HEK293 (cell line): Measurements from ENCODE around the gene AKAP5.

GRCh38 chr14:61642299-61642649 lies 53.0 kb upstream of the HIF1A start:
- PRO-cap, result no peak
- RRBS, 2 experiments, result no CpG with 5 or more reads among the region's 5 CpGs

DNA sequence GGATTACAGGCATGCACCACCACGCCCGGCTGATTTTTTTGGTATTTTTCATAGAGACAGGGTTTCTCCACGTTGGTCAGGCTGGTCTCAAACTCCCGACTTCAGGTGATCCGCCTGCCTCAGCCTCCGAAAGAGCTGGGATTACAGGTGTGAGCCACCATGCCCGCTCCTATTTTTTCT lies 20.8 kb upstream of the SNAPC1 start:
- PRO-cap, result no peak
- RRBS, 2 experiments, result no CpG with 5 or more reads among the region's 7 CpGs

GRCh38 chr14:61750875-61751851 lies 11.1 kb upstream of the SNAPC1 start:
- PRO-cap, result bidirectional peak, plus-strand start at chr14:61751194, minus-strand start at chr14:61751070
- RRBS, 2 experiments, result under 1 to 4% methylated on average over 15 of the region's 57 CpGs

DNA sequence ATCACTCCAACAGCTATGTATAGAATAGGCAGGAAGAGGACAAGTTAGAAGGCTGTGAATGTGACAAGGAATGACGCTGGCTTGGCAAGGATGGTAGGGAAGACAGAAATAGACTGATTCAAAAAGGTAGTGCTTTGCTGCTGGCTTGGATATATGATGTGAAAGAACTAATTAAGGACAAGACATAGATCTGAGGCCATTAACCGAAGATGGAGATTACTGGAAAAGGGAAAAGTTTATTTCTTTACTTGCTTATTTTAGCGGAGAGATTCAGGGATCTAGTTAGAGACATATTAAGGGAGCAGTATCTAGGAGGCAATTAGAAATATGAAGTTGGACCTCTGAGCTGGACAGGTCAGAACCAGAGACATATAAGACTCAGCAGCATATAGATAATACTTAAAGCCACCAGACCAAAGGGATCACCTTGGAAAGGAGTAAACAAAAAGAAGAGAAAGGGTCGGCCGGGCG lies 105.3 kb upstream of the GPHB5 start:
- PRO-cap, result unidirectional peak, plus-strand start at position 265 of the sequence
- RRBS, 2 experiments, result no CpG with 5 or more reads among the region's 6 CpGs

GRCh38 chr14:63437849-63438433 lies 105.2 kb downstream of the PPP2R5E start:
- PRO-cap, result no peak

DNA sequence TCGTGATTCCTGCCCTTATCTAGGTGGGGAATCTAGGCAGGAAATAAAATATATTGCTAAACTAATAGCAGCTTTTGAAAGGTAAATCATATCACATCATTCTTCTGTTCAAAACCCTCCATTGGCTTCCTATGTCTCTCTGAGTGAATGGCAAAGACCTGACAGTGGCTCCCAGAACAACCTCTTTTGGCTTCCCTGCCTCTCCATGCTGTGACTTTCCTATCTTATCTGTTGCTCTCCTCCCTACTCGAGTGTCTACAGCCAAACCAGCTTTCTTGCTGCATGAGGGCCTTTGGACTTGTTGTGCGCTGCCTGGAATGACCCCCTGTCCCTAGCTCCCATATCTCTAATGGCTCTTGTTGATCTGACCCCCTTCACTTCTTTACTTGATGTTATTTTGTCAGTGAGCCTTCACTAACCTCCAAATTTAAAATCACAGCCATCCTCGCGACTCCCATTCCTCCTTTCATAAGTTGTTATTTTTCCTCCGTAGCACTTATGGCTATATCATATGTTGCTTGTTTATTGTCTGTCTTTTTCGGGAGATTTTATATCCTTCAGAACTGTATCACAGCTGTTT lies 2.5 kb downstream of the SYNE2 start:
- PRO-cap, result no peak
- RRBS, 2 experiments, result no CpG with 5 or more reads among the region's 7 CpGs

GRCh38 chr14:63857351-63858118 lies 4.7 kb downstream of the SYNE2 start:
- PRO-cap, result no peak
- RRBS, 2 experiments, result no CpG with 5 or more reads among the region's 4 CpGs

DNA sequence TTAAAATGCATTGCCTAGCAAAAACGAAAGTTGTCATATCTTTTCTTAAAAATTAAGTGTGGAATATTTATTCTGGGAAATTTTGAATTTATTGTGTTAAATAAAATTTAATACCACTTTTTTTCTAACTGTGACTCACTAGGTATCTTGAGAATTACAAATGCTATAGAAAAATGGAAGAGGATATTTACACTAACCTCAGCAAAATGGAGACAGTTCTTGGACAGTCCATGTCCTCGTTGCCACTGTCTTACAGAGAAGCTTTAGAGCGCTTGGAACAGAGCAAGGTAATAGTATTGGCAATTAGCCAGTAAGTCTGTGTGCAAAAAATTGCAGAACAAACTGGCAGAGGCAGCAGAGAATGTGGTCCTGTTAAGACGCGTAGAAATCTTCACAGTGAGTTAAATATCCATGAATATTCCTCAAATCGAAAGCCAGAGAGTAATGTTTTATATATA lies 209.8 kb downstream of the SYNE2 start:
- PRO-cap, result no peak
- RRBS, 2 experiments, result no CpG with 5 or more reads among the region's 6 CpGs

- PRO-cap, result bidirectional peak, plus-strand start at chr14:64388819, minus-strand start at chr14:64388791
- RRBS, 2 experiments, result 2 to 5% methylated on average over 4 of the region's 15 CpGs
Measured at GRCh38 chr14:64388490-64388962, 373 bp downstream of the MTHFD1 start.

- PRO-cap, result no peak
- RRBS, 2 experiments, result no CpG with 5 or more reads among the region's 5 CpGs
Measured at GRCh38 chr14:64427271-64427610, 38.1 kb upstream of the AKAP5 start.

DNA sequence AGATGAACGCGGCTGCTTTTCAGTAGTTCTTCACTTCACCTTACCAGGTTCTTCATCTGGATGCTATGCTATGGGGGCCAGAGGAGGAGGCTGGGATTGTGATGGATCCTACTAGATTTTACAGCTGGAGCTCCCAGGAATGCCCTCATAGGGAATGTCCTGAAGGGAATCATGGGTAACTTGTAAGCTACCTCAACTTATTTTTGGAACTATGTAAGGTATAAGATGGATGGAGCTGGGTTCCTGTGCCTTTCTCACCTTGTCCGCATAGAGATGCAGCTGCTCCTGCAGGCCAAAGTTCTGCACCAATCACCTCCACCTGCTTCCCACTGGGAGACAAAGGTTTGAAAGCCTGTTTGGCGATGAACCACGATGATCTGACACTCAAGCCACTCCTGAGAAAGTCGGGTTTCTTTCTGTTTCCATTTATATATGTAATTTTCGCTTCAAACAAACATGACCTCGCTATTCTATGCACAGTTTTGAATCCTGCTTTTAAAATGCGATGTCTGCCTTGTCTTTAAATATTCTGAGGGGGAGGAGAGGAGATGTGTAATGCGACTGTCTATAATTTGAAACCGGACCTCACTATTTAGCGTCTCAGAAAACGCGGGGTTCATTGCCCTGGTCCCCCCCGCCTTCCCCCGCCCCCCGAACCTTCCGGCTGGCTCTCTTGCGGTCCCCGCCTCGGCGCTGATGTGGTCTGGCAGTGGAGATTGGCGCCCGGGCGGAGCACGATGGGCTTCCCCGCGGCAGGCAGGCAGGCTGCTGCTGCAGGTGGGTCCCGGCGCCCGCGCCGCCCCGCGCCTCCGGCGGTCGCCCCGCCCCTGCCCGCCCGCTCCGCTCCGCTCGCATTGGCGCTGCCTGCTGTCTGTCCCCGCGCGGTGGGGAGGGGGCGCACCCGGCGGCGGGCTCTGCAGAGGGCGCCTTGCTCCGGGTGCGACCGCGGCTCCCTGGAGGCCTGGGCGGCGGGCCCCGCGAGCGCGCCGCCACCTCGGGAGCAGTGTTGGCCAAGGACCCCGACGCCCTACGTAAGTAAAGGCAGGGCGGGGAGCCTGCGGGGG lies at the start of gene AKAP5:
Gene AKAP5 (plus strand): TSS at position 917 of the 1,064 bp plus-strand sequence.
- PRO-cap, result unidirectional peak, plus-strand start at position 116 of the sequence; bidirectional peak, plus-strand start at position 709 of the sequence, minus-strand start at position 692 of the sequence; bidirectional peak, plus-strand start at position 919 of the sequence, minus-strand start at position 955 of the sequence
- RRBS, 2 experiments, result 1 to 2% methylated on average over 26 to 31 of the region's 70 CpGs

DNA sequence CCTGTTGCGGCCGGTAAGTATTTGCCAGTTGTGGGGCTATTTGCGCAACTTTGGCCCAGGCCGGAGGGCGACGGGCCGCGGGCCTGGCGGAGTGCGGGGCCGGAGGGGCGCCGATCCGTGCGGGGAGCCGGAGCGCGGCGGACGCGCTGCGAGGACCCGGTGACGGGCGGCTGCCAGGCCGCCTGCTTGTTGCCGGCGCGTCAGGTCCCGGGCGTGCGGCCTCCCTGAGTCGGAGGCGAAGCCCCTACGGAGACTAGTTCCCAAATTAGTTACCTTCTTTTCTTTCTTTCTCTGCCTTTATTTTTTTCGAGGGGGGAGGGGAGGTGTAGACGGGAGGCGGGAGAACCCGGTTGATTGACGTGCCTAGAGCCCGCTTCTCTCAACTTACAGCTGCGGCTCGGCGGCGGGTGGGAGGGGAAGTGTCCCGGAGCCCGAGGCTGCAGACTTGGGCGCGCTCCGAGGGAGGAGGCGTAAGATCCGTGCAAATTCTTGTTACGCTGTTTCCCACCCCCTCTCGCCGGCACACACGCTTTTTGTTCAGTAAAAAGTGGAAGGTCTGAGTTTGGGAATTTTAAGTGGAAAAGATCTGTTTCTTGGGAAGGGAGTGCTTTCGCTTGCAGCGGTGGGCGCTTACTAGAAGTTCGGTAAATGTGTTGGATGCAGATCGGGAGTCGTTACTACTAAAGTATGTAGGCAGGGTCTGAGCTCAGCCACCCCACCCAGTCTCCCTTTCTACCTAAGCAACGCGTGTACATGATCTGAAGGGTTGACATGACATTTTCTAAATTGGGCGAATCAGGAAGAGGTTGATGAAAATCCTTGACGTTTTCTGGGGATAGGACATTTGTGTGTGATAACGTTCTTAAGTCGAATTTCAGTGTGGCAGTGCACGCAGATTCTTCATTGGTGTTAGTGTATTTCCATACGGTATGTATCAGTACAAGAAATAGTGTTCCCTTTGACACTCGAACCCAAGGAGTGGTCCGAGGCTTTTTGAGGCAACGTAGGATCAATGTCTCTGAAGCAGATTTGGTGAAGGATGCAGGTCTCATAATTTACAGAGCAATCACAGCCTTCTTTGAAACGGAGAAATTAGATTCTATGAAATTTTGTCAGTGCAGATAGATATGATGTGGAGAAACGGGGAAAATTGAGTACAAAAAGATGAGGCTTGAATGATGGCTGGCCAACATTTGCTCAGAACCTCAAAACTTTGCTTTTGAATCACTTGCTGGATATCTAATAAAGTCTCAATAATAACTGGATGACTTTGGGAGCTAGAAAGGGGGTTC lies 810 bp downstream of the ZBTB1 start:
- PRO-cap, result bidirectional peak, plus-strand start at position 387 of the sequence, minus-strand start at position 299 of the sequence; bidirectional peak, plus-strand start at position 440 of the sequence, minus-strand start at position 421 of the sequence
- RRBS, 2 experiments, result 1 to 2% methylated on average over 28 to 30 of the region's 75 CpGs

- PRO-cap, result no peak
- RRBS, 2 experiments, result no CpG with 5 or more reads among the region's 2 CpGs
Measured at GRCh38 chr14:64514837-64515401, 10.3 kb downstream of the ZBTB1 start.

GRCh38 chr14:64562474-64562969 lies 12.8 kb downstream of the PPP1R36 start:
- PRO-cap, result no peak
- RRBS, 2 experiments, result no CpG with 5 or more reads among the region's 3 CpGs

- PRO-cap, result bidirectional peak, plus-strand start at chr14:64764985, minus-strand start at chr14:64764912
- RRBS, 2 experiments, result 83% methylated on average over 1 of the region's 34 CpGs; no CpG with 5 or more reads in 1 of the 2 experiments
Measured at GRCh38 chr14:64764082-64765223, 60.2 kb downstream of the PLEKHG3 start.

DNA sequence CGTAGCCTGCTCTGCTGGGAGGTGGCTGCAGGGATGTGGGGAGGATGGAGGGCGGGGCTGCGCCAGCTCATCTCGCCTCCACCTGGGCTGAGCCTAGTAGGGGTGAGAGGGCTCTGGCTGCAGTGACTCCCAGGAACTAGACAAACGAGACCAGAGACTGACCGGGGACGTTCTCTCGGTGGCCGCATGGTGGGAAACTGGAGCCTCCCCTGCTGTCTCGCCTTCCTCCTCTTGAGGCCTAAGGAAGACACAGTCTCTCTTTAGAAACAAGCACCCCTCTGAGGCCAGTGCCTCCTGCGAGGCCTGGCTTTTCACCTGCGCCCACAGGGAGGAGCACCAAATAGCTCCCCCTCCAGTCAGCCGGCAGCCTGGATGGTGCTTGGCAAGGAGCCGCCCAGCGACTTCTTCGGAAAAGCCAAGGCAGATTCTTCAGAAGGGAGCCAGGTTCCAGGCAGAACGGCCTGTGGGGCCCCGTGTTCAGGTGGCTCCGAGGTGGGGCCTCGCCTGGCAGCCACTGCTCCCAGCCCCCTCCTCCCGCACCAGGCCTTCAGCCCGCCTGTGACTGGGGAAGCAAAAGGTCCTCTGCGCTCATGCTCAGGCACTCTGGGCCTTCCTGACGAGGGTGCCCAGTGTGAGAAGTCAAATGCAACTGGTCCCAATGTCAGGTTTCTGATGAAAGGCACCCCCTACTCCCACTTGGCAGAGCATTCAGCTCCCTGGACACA lies 62.5 kb downstream of the PLEKHG3 start:
- PRO-cap, result no peak
- RRBS, 2 experiments, result no CpG with 5 or more reads among the region's 24 CpGs

DNA sequence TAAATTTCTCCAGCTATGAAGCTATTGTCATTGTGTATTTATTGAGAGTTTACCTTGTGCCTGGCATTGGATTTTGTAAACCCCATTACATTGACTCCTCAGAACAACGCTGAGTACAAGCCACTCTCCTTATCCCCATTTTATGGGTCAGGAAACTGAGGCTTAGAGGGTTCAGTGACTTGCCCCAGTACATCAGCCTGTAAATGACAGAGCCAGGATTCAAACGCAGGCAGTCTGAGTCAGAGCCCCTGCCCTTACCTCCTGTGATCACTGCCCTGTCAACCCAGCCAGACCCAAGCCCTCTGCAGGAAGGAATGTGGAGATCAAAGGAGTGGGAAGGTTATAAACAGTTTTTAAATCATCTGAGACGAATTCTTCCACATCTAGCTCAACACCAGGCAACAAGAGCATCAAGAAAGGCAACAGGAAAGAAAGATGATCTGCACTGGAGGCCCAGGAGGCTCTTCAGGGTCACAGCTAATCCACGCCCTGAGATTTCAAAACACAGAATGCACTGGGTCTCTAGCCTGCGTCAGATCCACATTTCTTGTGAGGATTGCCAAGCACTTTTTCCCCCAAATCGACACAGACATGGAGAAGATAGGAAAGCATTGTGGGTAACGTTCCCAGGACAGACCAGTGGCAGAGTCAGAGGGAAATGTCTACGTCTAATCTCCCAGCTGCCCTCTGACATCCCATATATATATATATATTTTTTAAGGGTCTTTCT lies 38.5 kb downstream of the SPTB start:
- PRO-cap, result no peak
- RRBS, 2 experiments, result no CpG with 5 or more reads among the region's 8 CpGs

DNA sequence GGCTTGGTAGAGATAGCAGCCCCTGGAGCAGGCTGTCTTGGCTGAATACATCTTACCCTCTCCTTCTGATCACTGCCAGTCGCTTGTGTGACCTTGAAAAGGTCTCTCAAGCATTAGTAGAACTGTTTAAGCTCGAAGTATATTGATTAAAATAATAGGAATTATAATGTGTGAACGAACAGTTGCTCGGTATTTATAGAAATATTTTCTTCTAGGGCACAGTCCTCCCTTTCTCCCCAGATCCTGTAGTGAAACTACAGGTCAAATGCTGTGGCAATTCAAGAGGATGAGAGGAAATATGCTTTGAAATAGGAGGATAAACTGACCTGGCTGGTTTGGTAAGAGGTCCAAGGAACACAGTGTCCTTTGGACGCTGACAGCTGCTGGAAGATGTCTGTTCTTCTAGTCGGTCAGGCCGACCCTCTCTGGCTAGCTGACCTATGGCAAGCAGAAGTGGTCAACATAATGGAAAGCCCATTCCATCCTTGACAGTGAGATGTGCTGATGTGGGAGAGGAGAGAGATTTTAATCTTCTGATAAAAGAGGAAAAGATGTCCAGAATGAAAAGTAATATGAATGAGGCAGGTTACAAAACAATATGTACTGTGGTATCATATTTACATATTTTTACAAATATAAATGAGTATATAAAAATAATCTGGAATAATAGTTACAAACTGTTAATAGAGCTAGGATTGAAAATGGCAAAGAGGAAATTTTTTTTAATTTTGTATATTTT lies 16.0 kb upstream of the MAX start:
- PRO-cap, result no peak
- RRBS, 2 experiments, result no CpG with 5 or more reads among the region's 7 CpGs

- PRO-cap, result no peak
- RRBS, 2 experiments, result no CpG with 5 or more reads among the region's 5 CpGs
Measured at GRCh38 chr14:65281739-65282498, 130.6 kb upstream of the FUT8 start.

DNA sequence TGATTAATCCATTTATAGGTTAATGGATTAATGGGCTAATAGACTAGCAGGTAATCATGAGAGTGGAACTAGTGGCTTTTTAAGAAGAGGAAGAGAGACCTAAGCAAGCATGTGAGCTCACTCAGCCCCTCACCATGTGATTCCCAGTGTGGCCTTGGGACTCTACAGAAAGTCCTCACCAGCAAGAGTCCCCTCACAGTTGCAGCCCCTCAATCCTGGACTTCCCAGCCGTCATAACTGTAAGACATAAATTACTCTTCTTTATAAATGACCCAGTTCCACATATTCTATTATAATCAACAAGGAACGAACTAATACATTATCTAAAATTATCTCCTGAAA lies 60.7 kb upstream of the FUT8 start:
- PRO-cap, result no peak
- RRBS, 2 experiments, result no CpG with 5 or more reads among the region's 2 CpGs